Colonic mucosa (tissue), 1 donor: ENCODE measurements around a stretch of chr11.

GRCh38 chr11:1883949-1884799 is 7.5 kb downstream of the PRR33 start:
- PRO-cap, result no peak

- PRO-cap, result no peak
These were observed 2.5 kb downstream of the PRR33 start for GRCh38 chr11:1889065-1889648.

- PRO-cap, result no peak
These were observed 1.9 kb upstream of the PRR33 start for GRCh38 chr11:1893290-1894208.

- PRO-cap, result no peak
These were observed 5.3 kb upstream of the PRR33 start for GRCh38 chr11:1896828-1897495.

DNA sequence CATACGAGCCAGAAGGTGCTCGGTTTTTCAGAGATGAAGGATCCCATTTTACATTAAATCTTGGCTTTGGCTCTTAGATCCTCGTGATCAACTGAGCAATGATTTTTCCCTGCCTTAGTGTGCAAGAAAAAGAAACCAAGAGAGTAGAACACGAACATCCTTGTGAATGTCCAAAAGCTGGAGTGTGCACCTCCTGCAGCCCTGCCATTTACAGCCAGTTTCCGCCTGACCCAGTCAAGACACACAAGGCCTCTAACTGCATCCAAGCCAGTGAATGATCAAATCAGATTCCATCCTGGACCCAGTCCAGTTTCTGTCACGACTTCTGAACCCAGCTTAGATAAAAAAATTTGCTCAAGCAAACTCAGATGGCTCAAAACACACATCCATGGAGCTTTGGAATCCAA is 12.0 kb upstream of the PRR33 start:
- PRO-cap, result no peak

DNA sequence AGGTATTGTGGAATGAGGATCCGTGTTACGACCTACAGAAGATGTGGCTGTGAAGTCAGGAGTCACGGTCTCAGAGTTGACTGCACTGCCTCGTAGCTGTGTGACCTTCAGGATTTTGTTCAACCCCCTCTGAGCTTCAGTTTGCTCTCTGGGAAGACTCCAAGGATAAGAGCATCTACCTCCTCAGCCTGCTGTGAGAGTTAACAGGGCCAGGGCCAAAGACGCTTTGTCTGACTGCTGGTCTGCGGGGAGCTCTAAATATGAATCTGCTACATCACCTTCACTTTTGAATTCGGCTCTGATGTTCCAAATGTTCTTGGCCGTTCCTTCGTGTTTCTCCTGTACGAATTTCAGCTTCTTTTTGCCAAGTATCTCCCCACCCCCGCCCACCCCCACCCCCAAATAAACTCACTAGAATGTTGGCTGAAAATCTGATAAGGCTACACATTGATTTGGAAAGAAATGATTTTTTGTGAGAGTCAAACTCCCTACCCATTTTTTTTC is 11.5 kb upstream of the TNNT3 start:
- PRO-cap, result no peak

DNA sequence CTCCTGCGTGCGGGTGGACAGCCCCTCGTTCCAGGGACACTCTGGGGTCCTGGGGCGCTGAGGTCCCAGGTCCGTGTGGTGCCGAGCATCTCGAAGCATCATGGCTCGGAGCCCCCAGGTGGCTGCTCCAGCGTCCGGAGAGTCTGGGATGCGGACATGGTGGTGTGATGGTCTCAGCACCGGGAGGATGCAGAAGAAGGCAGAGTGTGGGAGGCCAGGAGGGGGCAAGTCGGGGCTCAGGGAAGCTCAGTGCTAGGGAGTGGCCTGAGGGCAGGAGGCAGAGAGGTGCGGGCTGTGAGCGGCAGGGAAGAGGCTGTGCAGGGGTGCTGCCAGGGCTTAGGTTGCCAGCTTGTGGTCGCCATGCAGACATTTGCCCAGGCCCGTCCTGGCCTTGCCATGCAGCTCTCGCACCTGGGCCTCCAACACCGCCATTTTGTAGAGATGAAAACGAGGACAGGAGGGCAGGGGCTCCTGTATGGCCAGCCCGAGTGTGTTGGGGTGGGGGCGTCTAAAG is 363 bp downstream of the TNNT3 start:
- PRO-cap, result no peak

- PRO-cap, result no peak
These were observed 4.7 kb downstream of the TNNT3 start for GRCh38 chr11:1924037-1924675.

GRCh38 chr11:2102578-2103011 is 36.6 kb downstream of the IGF2 start:
- PRO-cap, result no peak

DNA sequence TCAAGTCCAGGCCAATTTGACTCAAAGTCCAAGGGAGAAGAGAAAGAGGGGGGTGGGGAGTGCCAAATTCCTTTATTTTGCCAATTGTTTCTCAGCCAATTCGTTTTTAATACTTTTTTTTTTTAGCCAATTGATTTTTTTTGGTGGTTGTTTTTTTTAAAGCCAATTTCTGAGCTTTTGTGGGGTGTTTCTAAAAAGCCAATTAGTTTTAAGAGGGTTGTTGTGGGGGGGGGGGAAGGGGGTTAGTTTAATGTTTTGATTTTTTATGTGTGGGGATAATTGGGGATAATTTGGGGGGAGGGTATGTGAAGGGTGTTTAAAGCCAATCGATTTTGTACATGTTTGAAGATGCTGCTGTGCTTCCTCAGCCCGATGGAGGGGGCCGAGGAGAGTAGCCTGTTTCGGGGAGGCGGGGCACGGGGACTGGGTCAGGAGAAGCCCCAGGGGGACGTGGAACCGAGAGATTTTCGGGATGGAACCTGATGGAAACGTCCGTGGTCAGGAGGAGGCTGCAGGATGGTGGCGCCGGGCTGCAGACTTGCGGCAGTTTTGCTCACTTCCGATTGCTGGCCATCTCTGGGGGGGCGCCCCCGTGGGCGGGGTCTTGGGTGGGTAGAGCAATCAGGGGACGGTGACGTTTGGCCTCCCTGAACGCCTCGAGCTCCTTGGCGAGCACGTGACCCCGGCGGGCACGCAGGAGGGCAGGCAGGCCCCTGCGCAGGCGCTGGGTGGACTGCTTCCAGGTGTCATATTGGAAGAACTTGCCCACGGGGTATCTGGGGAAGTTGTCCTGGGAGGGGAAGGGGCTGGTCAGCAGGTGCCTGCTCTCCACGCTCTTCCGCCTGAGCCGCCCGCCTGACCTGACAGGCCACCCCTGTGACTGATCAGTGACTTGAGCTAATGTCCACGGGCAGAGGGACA is 6.5 kb downstream of the IGF2 start:
- PRO-cap, result no peak

GRCh38 chr11:2166512-2167059 is 5.0 kb downstream of the TH start:
- PRO-cap, result no peak

DNA sequence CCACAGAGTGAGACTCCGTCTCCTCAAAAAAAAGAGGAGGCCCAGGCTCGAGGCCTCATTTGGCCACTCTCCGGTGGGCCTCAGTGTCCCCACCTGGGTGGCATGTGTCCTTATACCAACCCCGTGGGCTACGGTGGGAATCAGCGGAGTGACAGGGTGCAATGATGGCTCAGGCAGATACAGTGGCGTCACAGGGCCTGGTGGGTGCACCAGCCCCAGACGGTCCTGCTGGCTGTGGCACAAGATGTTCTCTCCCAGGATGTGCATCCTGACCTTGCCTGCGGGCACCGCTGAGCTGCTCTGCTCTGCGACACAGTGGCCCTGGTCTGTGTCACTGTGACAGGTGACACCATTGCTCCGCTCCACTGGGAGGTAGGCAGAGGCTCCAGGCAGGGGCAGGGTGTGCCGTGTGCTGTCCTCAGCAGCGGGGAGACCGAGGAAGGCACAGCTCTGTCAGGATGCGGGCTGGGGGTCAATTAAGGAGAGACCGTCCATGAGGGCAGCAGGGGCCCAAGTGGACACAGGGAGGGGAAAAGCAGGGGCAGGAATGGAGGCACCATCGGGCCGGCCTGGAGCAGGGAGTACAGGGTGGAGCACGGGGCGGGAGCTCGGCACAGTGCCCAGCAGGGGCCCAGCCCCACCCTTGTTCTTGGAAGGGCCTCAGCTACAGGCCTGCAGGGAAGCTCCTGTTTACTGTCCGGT is 21.7 kb upstream of the TH start:
- PRO-cap, result no peak

DNA sequence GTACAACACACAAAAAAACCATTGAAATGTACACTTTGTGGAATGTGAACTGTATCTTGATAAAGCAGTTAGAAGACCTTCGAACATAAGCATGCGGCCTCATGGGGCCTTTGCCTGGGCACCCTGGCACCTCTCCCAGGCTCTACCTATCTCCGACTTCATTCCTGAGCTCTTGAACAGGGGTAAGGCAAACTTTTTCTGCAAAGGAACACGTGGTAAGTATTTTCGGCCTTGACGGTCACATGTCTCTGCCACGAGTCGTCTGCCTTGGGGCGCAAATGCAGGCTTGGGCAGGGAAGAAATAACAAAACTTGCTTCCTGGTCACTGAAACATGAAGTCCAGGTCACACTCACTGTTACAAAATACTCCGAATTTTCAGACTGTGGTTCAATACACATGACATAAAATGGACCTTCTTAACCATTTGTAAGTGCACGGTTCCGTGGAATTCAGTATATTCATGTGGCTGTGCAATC is 3.4 kb upstream of the ASCL2 start:
- PRO-cap, result no peak

DNA sequence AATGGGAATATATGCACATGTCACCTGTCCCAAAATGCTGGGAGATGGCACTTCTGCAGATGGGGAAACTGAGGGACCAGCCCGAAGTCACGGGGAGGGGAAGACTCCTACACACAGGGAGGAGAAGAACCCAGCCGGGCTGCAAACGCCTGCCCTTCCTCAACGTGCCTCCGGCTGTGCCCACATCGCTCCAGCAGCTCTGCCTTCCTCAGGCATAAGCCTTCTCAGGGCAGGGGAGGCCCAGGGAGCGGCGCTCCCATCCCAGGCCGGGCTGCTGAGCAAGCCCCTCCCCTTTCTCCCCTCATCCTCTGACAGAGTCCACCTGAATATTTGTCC is 2.7 kb upstream of the CD81 start:
- PRO-cap, result no peak

DNA sequence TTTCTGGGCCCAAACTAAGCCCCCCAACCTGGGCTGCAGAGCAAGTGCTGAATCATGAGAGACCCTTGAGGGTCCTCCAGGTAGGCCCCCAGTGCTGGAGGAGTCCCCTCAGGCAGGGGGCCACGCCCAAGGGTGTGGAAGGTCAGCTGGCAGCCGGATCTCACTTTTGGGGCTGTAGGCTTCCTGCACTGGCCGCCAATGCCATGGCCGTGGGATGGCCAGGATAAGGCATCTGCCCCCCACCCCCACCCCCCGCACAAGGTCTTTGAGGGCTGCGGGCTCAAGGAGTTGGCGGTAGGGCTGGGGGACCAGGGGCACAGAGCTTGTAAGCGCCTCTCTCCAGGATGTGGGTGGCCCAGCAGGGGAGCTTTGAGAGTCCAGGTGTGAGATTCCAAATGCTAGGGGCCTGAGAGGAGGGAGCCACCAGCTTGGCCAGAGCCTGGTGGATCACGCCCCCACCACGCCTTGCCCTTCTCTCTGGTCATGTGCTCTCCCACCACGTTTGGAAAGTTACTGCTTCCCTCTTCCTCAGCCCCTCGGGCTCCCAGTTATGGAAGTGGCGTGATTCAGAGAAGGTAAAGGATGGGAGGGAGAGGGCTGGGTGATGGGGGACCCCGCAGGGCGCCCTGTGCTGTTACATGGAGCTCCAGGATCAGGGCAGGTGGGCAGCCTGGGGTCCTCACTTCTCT is 5.0 kb downstream of the CD81 start:
- PRO-cap, result no peak

GRCh38 chr11:2399342-2399995 is 1.1 kb upstream of the TSSC4 start:
- PRO-cap, result no peak

DNA sequence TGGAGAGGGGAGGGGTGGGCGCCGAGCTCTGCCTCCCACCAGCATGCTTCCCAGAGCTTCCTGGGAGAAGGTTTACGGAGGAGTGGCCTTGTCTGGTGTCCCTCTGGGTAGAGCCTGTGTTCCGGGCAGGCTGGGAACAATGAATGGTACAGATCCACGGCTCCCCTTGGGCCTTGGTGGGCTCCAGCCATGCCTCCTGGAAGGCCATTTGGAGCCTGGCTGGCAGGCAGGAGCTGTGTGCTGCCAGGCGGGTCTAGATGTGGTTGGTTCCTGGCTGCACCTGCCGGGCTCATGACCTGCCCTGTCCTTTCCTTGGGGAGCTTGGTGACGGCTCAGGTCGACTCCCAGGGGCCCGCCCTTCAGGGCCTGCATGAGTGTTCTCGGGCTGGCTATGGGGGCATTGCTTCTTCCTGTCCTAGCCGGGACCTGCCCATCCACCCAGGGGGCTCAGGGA is 20.9 kb downstream of the KCNQ1 start:
- PRO-cap, result no peak

DNA sequence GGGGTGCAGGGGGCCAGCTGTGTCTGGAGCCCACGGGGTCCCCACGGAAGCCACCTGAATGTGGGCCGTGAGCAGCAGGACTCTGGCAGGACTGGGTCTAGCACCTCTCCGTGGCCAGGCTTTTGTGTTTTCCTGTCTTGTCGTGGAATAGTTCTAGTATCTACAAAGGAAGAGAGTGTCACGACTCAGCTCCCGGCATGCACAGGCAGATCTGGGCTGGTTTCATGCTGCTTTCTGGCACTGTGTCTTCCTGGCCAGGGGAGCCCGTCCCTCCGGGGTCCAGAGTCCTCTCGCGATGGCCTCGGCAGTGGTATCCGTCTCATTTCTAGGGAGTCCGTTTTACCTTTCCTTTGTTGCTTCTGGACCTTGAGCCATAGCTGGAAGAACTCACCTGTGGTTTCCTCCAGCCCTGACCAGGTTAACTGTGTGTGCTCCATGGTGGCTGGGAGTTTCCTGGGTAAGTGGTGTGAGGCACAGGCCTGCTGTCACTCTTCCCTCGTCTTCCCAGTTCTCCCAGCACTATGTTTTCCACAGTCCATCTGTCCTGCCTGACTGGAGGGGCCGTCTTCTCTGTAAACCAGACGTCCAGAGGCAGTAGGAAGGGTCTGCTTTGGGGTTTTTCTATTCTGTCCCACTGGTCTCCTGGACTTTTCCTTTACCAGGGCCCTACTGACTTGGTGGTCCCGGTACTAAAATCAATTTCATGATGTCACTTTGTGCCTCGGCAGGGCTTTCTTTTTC is 83.9 kb downstream of the KCNQ1 start:
- PRO-cap, result no peak

- PRO-cap, result no peak
These were observed 138.4 kb downstream of the KCNQ1 start for GRCh38 chr11:2583079-2583652.

GRCh38 chr11:2649940-2650719 is 205.3 kb downstream of the KCNQ1 start:
- PRO-cap, result no peak